Tongue (tissue), 2 donors: ENCODE measurements around the genes LBHD2 and TNFAIP2.

- RAMPAGE, long total RNA, result no peak
These were observed 5.0 kb upstream of the WDR20 start for GRCh38 chr14:102134637-102135253.

GRCh38 chr14:102408260-102409353 is 45.9 kb downstream of the TECPR2 start:
- RAMPAGE, long total RNA, result no peak

GRCh38 chr14:102504546-102505203 is 4.9 kb downstream of the ANKRD9 start:
- RAMPAGE, long total RNA, result no peak

GRCh38 chr14:102510754-102511165 is 1.2 kb upstream of the ANKRD9 start:
- RAMPAGE, long total RNA, result no peak

GRCh38 chr14:102545406-102546292 is 36.1 kb upstream of the ANKRD9 start:
- RAMPAGE, long total RNA, result no peak

DNA sequence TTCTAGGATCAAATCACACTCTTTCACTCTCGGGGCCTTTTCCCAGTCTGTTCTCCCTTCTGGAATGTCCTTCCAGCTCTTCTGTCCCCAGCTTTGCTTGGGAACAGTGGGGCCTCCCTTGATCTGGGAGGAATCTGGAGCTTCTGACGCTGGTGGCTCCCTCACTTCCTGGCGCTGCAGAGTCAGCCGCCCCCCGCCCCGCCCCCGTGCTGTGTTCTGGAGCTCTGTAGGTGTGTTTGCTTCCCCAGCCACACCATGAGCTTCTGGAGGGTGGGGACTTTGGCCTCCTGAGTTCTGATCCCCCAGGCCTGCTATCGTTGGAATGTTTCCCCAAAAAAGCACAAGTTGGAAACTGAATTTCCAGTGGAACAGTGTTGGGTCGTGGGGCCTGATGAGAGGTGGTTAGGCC is 17.6 kb upstream of the RCOR1 start:
- RAMPAGE, long total RNA, result no peak

DNA sequence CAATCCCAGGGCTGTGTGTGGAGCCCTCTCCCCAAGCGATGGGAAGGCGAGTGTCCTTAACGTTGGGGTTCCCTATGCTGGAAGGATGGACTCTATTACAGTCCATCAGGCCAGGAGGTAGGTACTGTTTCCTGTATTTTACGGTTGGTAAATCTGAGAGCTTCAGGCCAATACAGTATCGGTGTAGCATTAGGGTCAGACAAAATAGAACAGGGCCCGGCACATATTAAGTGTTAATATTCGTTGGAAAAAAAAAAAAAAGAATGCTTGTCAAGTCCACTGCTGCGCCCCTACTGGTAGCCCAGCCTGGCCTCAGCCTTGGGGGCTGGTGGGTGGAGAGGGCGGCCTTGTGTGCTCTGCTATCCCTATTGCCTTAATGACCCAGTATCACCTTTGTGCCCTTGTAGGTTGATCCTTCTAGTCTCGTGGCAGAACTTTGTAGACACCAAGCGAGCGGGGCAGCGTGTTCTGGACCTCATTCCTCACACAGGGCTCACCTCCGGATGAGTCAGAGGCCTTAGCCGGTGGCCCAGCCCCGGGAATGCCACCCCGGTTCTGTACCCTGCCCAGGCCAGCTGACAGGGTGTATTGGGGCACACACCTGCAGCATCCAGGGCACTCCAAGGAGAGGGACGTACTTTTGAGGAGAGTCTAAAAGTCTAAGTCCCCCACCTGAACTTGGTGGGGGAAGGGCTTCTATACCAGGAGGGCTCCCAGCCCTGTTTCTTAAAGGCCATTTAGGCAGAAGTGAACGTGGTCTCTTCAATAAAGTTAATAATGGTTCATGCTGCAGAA is 1.8 kb upstream of the RCOR1 start:
- RAMPAGE, long total RNA, result no peak

DNA sequence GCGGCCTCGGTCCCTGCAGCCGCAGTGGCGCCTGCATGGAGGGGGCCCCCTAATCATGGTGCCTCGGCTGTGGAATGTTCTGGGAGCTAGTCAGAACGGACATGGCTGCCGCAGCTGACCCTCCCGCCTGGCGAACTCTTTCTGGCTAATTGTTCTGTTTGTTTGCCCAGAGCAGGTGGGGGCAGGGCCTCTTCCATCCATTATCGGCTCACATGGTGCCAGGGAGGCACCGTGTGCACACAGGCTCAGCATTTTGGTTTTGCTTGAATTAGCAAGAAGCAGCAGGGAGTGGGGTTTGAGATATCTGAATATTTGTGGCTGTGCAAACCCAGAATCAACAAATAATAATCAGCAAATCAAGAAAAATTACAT is 27.2 kb upstream of the TRAF3 start:
- RAMPAGE, long total RNA, result no peak

DNA sequence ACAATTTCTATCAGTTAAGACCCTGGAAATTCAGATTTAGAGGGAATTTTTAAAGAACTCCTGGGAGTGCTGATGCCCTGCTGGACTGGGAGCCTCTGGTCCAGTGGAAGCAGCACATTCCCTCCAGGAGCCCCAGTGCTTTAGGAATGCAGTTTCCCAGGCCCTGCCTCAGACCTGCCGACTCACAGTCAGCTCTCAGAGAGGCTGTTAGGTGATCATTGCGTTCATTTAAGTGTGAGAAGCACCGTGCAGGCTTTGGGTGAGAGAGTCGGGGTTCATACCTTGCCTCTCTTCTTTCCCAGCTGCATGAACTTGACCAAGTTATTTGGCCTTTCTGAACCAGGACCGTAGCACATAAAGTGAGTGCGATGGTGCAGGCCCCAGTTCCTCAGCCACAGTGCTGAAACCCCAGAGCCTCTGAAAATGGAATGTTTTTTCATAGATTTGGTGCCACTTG is 22.9 kb downstream of the TRAF3 start:
- RAMPAGE, long total RNA, result no peak

DNA sequence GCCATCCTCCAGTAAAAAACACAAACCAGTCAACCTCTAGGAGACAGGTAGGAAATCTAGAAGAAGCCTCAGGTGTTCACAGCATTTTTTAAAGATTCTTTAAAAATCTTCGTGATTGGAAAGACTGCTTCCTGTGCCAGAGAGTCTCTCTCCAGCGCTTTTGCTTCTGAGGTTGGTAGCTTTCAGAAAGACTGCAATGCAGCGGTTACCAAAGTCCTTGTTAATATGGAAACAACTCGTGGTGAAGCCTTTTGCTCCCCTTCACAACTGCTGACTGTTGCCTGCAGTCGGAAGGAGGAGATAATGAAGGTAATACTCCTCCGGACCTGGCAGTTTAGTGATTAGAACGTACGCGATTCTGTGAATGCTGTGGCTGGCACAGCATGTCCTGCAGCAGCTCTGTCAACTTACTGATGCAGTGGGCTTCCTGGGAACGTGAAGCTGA is 50.9 kb downstream of the TRAF3 start:
- RAMPAGE, long total RNA, result no peak

- RAMPAGE, long total RNA, result no peak
These were observed 54.3 kb upstream of the AMN start for GRCh38 chr14:102867947-102868727.

GRCh38 chr14:102873882-102874205 is 48.6 kb upstream of the AMN start:
- RAMPAGE, long total RNA, result no peak

DNA sequence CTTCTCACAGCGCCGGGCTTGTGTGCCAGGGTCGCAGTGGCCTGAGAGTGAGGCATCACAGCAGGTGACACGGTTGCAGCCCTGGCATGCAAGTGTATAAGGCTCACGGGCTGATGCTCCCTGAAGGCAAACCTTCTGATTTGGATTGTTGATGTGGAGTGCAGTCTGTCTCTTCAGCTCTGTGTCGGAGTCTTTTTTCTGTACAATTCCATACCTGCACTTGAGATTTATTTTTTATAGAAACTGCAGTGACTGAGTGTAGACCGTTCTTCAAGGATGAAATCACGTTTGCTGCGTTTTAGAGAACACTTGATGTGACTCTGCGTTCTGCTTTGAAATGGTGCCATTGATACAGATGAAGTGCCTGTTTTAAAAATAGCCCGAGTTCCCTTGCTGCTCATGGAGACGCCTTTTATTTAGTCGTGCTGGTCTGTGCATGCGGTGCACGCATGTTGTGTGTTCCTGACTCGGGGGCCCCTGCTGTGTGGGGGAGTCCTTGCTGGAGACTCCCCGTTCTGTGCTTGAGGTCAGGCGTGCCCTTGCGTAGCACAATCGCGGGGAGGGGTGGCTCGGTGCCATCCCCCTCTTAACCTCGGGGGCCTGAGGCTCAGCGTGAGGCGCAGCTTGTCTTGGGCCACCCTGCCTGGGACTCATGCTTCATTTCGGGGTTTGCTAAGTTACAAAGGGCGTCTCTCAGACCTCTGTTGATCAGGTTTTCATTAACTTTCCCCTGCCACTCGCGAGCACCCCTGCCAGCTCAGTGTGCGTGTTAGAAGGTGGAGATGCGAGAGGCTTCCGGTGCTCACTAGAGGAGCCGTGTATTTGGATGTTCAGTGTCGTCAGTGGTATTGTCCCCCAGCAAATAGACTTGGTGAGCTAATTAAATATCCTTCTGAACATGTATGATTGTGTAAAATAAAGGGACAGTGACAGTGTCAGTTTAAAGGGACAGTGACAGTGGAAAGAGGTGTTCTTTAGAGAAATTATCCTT is 21.5 kb upstream of the AMN start:
- RAMPAGE, long total RNA, result no peak

DNA sequence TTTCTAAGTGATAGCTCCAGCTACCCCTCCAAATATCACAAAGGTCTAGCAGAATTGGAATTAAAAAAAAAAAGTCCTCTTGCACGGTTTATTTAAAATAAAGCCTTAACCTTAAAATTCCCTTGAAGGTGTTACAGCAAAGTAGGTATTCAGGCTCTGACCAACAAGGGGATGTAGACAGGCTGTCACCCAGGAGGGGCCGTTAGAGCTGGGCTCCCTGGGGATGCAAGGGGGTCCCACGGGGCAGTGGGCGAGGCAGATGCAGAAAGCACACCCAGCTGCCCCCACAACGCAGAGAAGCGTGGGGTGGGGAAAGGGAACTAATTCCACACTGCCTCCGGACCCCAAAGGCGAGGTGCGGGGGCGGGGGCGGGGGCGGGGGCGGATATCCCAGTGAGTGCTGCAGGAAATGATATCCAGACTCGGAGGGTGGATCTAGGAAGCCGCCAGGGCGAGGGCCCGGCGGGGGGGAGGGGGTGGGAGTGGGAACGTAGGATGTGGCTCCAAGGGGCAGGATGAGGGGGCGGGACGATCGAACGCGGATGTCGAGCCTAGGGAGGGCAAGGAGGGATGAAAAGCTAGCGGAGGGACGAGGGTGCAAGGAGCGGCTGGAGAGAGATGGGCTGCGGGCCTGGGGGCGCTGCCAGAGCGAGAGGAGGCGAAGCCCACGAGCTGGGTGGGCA is 1.0 kb downstream of the CDC42BPB start:
- RAMPAGE, long total RNA, result no peak

DNA sequence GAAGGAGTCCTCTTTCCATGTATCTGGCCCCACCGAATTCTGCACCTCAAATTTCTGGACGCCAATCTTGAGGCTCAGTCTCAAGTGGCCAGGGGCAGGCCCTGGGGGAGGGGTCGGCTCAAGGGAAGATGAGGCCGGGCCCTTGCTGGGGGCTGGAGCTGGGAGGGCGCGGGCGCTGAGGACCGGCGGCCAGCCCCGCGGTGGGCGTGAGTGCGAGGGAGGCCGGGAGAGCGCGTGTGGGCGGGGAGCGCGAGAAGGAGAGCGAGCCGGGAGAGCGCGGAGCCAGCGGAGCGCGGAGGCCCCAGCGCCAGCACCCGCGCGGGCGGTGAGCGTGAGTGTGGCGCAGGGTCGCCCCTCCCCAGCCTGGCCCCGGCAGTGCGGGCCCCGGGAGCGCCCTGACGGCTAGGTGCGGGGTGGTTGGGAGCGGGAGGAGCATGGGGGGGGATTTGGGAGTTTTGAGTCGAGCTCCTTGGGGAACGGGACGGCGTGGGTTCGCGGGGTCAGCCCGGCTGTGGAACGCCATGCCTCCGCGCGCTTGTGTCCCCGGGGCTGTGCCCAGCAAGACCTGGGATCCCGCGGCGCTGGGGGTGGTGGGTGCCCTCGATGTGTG is at the start of gene LBHD2:
Gene LBHD2, plus strand, starts transcription at position 269 of the 610 bp plus-strand sequence.
- RAMPAGE, long total RNA, result no peak

GRCh38 chr14:103122517-103123648 is at the start of gene TNFAIP2:
TNFAIP2 (plus strand) TSS chr14:103123461.
- RAMPAGE, long total RNA, result no peak

GRCh38 chr14:103128826-103129705 is 5.8 kb downstream of the TNFAIP2 start:
- RAMPAGE, long total RNA, result no peak

DNA sequence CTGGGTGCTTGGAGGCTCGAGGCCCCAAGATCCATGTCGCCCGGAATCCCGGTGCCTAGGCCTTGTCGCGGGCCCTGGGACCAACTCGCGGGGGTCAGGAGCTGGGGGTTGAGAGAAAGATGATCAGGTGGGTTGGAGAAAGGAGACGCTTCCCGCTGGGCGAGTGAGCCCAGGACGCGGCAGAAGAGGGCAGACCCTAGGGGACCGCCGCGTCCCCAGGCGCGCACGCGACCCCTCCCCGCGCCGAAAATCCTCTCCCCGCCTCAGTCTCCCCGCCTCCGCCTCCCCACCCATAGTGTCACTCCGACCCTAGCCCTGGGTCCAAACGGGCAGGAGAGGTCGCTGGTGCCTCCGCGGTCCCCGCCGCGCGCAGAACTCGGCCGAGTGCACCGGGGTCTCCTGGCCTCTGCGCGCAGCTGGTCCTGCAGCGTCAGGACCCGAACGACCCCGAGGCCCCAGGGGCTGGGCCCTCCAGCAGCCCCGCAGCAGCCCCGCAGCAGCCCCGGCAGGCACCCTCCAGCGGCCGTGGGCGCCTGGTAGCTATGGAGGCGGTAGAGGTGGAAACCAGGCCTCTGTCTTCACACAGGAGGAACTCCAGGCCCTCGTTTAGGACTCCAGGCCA is 60.2 kb upstream of the EIF5 start:
- RAMPAGE, long total RNA, result no peak

DNA sequence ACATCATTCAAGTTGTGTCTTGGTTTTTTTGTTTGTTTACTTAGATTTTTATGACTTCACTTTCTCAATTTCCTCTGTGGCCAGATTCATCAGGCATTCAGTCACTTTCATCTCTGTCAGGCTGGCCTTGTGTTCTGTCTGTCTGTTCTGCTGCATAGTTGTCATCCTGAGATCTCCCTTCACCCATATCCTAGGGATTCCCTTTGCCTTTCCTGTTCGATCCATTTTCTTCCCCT is 10.1 kb downstream of the MARK3 start:
- RAMPAGE, long total RNA, result no peak

DNA sequence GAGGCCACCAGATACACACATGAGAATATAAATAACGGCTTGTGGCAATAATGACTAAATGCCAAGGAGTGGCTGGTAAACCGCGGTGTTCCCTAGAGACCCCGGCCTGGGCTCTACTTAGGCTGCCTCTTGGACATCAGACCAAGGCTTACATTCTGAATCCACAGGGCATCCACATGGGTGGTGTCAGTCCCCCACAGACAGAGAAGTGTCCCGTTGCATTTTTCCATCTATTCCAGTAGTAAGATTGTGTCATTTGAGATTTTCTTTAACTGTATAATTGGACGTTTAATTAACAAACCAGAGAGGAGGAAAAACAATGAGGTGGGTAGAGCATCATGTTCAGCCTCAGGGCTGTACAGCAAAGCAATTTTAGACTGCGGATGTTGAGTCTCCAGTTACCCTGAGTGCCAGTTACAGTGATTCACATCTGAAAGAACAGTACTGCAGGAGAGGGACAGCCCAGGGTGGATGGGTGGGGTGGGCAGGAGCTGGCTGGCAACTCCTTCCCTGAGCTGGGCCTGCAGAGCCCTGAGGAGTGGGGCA is 20.5 kb downstream of the CKB start:
- RAMPAGE, long total RNA, result no peak